Mesenchymal stem cell of the bone marrow (primary cell): ENCODE results near the genes BCAR1 and VAT1L.

- CAGE, long polyA plus RNA, result no peak
Measured at GRCh38 chr16:74999857-75000482, 1.1 kb downstream of the ZNRF1 start.

DNA sequence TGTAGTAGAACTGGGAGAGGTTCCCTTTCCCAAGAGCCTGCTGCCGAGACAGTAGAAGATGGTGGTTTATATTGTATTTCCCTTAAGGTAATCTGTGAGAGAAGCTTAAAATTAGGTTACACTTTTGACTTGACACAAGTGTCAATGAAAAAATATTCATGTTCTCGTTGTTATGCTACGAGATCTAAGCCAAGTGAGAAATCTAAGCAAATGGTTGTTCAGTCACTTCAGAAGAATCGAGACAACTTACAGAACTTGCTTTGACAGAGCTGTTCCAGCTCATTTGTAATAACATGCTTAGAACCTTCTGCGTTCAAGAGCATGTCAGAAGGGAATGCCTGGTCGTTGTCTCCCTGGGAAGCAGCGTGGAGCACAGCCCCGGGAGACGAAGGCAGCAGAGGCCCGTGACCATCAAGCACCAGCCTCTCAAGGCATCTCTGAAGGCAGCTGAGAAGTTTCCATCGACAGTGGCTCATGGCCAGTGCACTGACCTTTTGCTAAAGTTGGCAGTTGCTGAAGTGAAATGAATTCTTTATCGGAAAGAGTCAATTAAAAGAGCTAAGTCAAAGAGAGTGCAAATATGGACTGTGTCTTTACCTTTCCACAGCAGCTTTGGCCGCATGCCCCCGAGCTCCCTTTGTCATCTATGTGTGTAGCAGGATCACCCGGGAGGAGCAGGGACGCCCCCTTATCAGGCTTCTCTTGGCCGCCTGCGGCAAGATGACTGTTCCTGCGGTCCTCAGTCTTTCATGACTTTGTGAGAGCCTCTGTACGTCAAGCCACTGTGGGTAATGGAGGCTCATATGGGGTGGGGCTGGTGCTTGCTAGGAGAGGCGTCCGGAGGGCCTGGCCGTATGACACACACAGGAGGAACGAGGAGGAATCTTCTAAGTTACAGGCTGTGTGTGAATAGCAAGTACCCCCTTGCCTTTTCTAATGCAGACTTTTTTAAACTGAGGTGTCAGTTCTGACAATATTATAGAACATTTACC lies 54.4 kb downstream of the LDHD start:
- CAGE, long polyA plus RNA, result no peak

- CAGE, long polyA plus RNA, result no peak
Measured at GRCh38 chr16:75074793-75076217, 41.3 kb downstream of the LDHD start.

DNA sequence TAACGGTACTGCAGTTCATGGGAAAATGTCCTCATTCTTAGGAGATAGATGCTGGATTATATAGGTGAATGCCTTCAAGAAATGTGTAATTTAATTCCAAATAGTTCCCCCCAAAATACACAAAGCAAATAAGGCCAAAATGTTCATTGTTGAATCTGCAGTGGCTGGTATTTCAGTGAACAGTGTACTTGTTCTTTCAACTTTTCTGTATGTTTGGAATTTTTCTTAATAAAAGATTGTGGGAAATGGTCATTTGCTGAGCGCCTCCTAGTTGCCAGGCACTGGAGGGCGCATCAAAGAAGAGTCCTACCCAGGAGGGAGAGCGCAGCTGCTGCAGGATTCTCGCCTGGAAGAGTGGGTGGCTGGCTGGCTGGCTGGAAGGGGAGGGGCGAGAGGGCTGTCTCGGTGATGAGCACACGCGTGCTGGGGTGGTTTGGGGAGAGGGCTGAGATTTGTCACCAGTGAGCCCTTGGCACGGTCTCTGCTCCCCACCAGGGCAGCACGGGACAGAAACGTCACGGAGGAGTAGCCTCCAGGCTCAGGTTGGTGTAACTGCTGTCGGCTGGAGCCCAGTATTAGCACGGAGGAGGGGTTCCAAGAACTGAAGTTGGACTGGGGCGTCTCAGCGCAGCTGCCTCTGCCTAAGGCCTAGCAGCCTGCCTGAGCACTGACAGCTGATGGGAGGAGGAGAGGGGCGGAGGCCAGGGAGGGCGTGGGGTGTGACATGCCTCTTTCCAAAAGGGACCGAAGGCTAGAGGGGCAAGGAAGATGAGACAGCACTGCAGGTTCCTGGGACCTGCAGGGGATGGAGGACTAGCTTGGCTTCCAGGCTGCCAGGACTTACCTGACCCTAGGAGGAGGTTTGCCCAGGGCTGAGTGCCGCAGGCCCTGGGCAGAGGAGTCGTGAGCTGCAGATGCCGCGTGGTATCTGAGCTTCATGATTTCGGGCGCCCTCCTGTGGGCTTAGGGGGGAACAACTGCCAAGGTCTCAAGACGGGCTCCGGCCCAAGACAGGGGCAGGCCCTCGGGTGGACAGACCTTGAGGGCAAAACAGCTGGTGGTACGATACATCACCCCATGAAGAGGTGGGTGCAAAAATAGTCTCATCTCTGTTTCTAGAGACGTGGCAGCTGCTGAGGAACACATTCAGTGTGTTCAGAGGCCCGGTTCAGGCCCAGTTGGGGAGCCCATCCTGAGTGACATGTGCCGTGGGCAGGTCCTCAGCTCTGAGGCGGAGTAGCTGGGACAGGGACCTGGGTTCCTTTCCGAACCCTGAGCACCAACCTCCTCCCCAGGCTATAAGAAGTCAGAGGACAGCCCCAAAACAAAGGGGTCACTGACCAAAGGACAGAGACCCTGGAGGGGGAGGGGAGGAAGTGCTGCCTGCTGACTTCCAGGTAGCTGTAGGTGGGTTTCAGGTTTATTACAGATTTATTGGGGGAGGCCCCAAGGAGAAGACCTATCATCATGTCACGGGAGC lies 5.6 kb downstream of the LDHD start:
- CAGE, long polyA plus RNA, result no peak

DNA sequence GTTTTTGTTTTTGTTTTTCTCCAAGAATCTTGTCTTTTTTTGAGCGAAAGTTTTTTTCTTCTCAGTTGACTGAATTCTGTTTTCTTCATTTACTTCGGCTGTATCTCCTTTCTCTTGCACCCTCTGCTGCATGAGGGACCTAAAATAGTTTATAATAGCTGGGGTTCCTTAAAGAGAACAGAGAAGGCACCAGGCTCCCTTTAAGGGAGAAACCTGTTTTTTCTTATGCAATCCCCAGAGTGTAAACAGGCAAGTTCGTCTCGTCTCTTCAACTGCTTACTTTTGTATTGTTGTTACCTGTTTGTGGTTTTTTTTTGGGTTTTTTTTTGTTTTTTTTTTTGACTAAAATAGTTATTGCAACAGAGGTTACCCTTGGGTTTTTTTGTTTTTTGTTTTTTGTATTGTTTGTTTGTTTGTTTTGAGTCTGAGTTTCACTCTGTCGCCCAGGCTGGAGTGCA lies 3.6 kb upstream of the LDHD start:
- CAGE, long polyA plus RNA, result no peak

- CAGE, long polyA plus RNA, result no peak
Measured at GRCh38 chr16:75169394-75169920, 21.1 kb downstream of the ZFP1 start.

- CAGE, long polyA plus RNA, result no peak
Measured at GRCh38 chr16:75229533-75230472, 11.0 kb downstream of the CTRB1 start.

DNA sequence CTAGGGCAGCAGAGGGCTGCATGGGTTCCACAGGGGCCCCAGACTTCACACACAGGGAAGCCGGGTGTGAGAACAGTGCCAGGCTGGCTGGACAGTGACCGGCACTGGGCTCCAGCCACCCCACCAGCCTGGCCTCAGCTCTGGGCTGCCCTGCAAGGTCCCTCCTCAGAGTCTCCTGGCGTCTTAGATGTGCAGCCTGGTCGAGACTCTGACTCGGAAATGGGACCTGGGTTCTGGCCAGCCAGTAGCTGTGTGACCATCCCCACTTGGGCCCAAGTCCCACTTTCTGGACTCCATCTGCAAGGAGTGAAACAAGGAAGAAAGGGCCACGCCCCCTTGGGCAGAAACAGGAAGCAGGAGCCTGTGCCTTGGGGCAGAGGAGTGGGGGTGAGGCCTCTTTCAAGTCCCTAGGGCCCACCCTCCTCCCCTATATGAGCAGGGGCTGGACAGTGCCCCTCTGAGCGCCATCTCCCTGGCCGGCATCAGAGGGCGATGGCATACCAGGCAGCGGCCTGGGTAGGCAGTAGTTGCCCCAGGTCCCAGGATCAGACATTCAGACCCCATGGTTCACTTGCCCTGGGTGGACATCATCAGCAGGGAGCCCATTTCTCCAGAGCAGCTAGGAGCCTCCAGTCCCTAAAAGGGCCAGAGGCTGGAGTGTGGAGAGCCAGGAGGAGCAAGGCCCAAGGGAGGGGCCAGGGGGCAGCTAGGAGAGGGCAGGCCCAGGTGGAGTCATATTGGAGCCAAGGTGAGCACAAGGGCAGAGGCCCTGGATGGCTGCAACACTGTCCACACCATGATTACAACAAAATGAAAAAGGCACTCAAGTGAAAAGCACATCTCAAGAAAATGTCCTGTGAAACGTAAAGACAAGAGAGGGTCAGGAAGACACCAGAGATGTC lies 7.1 kb downstream of the BCAR1 start:
- CAGE, long polyA plus RNA, result no peak

DNA sequence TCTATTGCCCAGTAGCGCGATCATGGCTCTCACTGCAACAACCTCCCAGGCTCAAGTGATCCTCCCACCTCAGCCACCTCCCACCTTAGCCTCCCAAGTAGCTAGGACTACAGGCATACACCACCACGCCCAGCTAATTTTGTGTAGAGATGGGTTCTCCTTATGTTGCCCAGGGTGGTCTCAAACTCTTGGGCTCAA lies 5.5 kb downstream of the BCAR1 start:
- CAGE, long polyA plus RNA, result no peak

GRCh38 chr16:75251588-75252148 lies at the start of gene BCAR1:
BCAR1 (minus strand) TSS chr16:75251624.
- CAGE, long polyA plus RNA, result no peak

- CAGE, long polyA plus RNA, result no peak
Measured at GRCh38 chr16:75267607-75268456, 16.4 kb upstream of the BCAR1 start.

DNA sequence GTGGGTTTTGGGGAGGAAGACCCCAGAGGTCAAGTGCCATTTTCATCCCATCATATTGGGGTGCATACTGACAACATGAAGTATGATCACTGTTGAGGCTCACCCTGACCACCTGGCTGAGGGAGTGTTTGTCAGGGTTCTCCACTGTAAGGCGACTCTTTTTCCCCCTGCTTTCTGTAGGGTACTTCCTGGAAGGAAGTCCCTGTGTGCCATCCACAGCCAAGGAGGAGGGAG lies 18.2 kb upstream of the BCAR1 start:
- CAGE, long polyA plus RNA, result no peak

DNA sequence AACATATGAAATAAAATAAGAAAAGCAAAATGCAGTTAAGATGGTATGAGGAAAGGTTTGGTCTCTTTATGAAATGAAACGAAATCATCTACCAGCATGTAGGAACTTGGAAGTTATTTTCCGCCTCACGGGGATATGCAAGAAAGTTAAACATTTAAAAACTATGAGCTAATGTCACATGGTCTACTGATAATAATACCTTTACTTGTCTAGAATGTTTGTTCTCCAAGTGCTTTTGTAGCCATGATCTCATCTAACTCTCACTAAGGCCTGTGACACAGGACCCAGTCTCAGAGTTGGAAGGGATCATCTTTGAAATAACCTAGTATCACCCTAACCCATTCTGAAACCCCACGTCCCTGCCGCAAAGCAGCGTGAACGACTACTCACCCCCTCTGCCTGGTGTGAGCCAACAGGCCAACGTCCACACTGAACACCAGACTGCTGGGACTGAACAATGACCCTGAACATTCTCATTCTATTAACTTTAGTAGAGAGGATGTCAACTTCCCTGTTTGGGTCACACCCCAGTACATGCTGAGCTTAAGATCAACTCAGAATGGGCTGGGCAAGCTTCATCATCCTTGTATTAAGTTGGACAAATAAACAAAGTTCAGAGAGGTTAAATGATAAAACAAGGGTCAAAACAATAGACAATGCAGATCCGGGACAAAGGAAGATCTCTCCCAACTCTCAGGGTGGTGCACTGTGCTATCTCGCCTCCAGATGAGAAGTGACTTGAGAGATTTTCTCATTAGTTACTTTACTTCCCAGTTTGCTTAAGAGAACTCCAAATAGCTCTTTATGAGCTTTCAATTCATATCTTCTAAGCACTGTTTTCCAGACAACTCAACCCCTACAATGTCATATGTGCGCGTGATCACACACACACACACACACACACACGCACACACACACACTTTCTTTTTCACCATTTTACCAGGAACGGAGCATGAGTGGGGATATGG lies 54.9 kb upstream of the BCAR1 start:
- CAGE, long polyA plus RNA, result no peak

- CAGE, long polyA plus RNA, result no peak
Measured at GRCh38 chr16:75420744-75421417, 12.4 kb downstream of the CFDP1 start.

- CAGE, long polyA plus RNA, result no peak
Measured at GRCh38 chr16:75648833-75649195, 1.2 kb downstream of the TERF2IP start.

GRCh38 chr16:76532027-76532571 lies 254.9 kb downstream of the CNTNAP4 start:
- CAGE, long polyA plus RNA, result no peak

DNA sequence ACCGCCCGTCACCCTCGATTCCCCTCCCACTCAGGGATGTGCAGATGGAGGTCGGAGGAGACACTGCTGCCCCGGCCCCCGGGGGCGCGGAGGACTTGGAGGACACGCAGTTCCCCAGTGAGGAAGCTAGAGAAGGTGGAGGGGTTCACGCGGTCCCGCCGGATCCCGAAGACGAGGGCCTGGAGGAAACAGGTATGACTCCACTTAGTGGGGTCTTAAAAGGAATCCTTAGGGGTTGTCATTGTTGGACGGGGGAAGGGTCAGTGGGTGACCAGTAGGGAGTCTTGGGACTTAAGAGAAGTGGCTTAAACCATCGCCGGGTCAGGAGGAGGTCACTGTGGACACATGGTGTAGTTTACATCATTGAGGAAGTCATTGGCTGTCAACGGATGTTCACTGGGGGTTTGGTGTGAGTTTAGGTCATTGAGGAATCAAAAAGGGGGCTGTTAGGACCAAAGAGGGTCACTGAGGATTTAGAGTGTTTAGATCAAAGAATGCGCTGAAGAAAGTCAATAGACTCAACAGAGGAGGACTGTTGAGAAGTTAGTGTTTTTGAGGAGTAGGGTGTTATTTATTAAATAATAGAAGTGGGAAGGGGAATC lies 553 bp downstream of the MON1B start:
- CAGE, long polyA plus RNA, result no peak

DNA sequence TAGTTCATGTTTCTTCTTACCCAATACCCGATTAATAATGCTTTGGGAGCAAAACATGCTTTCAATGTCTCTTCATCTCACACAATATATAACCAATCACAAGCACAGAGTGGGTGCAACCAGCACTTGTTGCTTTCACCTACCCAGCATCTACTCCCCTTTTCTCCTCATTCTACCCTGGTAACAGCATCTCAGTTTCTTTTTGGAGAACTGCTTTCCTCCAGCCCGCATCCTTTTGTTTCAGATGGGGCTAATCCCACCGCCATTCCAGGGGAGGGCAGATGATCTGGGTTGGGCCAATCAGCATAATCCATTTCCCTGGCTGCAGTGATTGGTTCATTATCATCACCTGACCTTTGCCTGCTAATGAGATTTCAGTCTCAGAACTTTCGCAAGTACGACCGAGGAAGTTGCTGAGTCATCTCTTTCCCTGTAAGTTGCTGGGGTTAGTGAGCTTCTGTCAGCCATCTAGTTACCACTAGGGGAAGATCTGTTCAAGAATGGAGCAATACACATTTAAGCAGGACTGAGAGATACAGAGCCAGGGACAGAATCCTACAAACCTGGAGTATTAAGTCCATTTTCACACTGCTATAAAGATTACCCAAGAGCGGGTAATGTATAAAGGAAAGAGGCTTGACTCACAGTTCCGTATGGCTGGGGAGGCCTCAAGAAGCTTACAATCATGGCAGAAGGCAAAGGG lies 65.4 kb upstream of the NUDT7 start:
- CAGE, long polyA plus RNA, result no peak

- CAGE, long polyA plus RNA, result no peak
Measured at GRCh38 chr16:77775209-77775492, 13.2 kb upstream of the VAT1L start.

- CAGE, long polyA plus RNA, result no peak
Measured at GRCh38 chr16:77788411-77788758, at the start of gene VAT1L. VAT1L (plus strand) TSS chr16:77788564.